Measurements from ENCODE around the genes TTC6 and TOGARAM1.

- PRO-cap: no peak
- RAMPAGE, long total RNA, 2 experiments: no peak in any of the 2 experiments
Measured at GRCh38 chr14:36177470-36178032, 142.9 kb downstream of the MBIP start.

- PRO-cap: no peak
- RAMPAGE, long total RNA, 2 experiments: no peak in any of the 2 experiments
Measured at GRCh38 chr14:36255964-36256591, 64.4 kb downstream of the MBIP start.

DNA sequence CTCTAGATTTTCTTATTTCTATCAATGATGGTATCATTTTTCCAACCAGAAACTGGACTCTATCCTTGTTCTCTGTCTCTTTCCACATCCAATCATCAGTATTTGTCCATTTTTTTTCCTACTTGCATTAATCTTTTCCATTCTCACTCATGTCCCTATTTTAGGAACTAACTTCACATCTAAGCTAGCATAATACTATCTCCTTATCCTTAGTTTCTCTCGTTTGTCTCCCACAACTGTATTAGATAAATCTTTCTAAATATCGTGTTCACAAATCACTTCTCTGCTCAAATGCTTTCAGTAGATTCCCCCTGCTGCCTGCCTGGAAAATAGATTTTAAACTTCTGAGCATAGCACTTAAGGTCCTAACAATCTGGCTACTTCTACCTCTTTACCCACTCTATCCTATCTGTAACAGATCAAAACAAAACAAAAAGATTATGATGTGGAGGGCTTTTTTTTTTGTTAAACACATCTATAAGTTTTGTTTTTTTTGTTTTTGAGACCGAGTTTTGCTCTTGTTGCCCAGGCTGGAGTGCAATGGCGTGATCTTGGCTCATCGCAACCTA, 14.6 kb downstream of the MBIP start:
- PRO-cap: no peak
- RAMPAGE, long total RNA, 2 experiments: no peak in any of the 2 experiments

DNA sequence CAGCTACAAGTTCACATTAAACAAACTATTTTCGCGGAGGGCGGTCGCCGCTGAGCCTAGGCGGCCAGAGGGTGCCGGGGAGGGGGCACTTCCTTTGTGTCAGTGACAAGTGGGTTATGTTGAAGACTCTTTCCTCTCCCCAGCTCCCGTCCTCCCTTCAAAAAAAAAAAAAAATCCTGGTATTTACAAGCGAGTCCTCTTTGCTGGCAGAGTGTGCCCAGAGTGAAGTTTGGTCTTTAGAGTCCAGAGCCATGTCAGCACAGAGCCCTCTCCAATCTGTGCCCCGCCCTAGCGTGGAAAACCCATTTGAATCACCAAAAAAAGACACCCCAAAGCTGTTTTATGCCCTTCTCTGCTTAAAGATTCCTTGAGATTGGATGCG, 3.4 kb downstream of the NKX2-1 start:
- PRO-cap: no peak
- RAMPAGE, long total RNA, 2 experiments: no peak in any of the 2 experiments

GRCh38 chr14:36517378-36518010, 2.5 kb downstream of the NKX2-1 start:
- PRO-cap: no peak
- RAMPAGE, long total RNA, 2 experiments: no peak in any of the 2 experiments

- PRO-cap: no peak
- RAMPAGE, long total RNA, 2 experiments: no peak in any of the 2 experiments
Measured at GRCh38 chr14:36525474-36525987, 5.5 kb upstream of the NKX2-1 start.

- PRO-cap: no peak
- RAMPAGE, long total RNA, 2 experiments: no peak in any of the 2 experiments
Measured at GRCh38 chr14:36646737-36647456, 14.8 kb upstream of the PAX9 start.

DNA sequence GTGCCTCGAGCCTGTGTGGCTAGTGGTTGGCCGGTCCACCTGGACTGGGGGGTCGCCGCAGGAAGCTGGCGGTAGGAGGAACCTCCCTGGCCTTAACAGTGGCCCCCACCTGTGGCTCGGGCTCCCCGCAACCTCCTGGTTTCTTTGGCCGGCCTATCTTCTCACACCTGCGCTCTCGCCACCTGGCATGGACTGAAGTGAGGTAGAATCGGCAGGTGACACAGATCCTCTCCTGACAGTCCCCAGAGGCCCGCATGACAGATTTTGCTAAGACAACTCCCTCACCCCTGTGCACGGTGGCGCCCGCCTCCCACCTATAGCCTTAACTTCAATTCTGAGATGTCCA, 499 bp upstream of the PAX9 start:
- PRO-cap: no peak
- RAMPAGE, long total RNA, 2 experiments: no peak in any of the 2 experiments

DNA sequence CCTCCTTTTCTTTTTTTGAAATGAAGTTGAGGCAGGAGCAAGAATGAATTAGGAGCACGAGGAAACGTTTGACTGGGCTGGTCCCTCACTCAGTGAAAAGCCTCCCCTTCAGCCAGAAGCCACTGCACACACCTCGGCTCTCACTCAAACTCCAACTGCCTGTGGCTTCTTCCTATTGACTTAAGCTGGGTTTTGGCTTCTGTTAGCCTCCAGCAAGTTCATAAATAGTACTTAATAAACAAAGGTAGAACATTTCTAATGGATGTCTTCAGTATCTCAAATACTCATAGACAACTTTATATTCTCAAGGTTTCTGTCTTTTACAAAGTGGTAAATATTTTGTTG, 21.7 kb downstream of the PAX9 start:
- PRO-cap: no peak
- RAMPAGE, long total RNA, 2 experiments: no peak in any of the 2 experiments

DNA sequence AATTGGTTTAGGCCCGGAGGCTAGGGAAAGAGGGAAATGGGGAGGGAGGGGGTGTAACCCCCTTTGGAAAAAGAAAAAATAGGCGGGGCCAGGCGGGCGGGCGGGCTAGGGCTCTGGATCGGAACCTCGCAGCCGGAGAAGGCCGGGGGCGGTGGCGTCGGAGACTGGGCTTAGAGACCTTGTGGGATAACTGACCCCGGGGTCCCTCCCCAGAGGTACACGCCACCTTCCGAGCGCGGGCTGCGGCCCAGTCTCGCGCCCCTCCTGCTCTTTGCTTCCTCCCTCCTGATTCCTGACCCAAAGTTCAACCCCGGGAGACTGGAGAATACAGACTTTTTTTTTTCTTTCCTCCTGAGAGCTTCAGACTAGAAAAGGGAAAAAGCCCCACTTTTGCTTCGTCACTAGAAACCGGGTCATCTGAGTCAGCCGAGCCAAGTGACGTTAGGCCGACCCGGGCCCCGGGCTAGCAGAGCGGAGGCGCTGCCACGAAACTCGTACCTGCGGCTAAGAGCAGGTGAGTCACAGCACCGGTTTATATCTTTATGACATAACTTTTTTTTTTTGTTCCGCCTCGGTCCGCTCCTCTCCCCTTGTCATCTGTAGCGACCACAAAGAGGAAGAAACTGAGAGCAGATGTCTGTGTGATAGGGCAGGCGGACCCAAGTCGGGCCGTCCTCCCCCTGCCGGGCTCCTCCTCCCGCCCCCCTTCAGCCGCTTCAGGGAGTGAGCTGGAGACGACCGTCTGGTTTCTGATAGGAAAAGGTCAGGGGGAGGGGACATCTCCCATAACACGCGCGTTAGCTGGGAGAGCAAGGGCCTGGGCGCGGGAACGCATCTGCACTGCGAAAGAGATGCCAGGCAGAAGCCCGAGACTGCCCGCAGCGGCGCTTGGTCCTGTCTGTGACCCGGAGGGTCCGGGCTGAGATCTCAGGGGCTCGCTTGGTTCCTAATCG, at the start of gene TTC6:
TSS of gene TTC6 (plus strand) at position 135 of the 953 bp plus-strand sequence.
- PRO-cap: bidirectional peak, plus-strand start at position 137 of the sequence, minus-strand start outside the sequence; bidirectional peak, plus-strand start at position 834 of the sequence, minus-strand start at position 506 of the sequence
- RAMPAGE, long total RNA, 2 experiments: no peak in any of the 2 experiments

GRCh38 chr14:37596827-37597194, 1.4 kb downstream of the TTC6 start:
- PRO-cap: no peak
- RAMPAGE, long total RNA, 2 experiments: no peak in any of the 2 experiments

GRCh38 chr14:39103812-39104325, 834 bp upstream of the SEC23A start:
- PRO-cap: no peak
- RAMPAGE, long total RNA, 2 experiments: no peak in any of the 2 experiments

- PRO-cap: no peak
- RAMPAGE, long total RNA, 2 experiments: no peak in any of the 2 experiments
Measured at GRCh38 chr14:39348428-39349108, 83.7 kb downstream of the FBXO33 start.

DNA sequence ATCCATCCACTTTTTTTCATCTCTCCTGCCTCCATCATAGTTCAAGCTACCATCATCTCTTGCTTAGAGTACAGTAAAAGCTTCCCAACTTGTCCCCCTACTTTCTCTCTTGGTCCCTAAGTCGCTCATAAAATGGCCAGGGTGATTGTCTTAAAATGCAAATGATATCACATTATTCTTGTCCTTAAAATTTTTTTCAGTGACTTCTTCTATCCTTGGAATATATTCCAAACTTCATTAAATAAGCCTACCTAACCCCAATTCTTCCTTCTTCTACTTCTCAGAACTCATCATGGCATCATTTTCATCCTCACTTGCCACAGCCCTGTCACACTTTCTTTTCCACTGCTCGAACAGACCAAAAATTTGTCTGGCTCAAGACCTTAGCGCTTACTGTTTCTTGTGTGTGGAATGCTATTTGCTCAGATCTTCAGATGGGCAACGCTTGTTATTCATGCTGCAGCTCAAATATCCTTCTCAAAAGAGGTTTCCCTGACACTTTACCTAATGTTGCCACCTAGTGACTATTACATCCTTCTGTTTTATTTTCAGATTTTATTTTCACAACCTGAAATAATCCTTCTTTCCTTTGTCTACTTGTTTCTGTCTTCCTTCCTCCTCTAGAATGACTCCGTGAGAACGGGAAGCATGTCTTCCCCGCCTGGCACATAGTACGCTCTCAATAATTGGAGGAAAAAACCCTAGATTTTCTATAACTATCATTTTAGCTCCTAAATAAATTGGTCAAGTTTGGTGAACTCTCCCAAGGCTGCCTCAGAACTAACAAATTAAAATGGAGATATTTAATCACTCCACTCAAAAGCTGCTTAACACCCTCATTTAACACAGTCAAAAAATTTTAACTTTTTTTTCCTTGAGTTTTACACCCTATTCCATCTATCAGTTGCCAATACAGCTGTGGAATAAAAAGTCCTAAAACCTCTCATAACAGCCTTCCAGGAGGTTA, 5.6 kb downstream of the FBXO33 start:
- PRO-cap: no peak
- RAMPAGE, long total RNA, 2 experiments: no peak in any of the 2 experiments

GRCh38 chr14:41607756-41608460, 1.2 kb downstream of the LRFN5 start:
- PRO-cap: no peak
- RAMPAGE, long total RNA, 2 experiments: no peak in any of the 2 experiments

DNA sequence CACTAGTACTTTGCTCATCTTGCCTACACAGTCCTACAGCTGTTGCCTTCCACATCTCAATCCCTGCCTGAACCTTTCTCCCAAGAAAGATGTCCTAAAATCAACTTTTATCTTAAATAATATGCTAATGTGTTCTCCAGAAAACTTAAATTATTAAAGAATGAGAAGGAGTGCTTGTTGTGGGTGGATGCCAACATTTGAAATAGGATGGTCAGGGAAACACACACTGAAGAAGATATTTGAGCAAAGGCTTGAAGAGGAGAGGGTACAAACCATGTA, 1044.5 kb downstream of the LRFN5 start:
- PRO-cap: no peak
- RAMPAGE, long total RNA, 2 experiments: no peak in any of the 2 experiments

DNA sequence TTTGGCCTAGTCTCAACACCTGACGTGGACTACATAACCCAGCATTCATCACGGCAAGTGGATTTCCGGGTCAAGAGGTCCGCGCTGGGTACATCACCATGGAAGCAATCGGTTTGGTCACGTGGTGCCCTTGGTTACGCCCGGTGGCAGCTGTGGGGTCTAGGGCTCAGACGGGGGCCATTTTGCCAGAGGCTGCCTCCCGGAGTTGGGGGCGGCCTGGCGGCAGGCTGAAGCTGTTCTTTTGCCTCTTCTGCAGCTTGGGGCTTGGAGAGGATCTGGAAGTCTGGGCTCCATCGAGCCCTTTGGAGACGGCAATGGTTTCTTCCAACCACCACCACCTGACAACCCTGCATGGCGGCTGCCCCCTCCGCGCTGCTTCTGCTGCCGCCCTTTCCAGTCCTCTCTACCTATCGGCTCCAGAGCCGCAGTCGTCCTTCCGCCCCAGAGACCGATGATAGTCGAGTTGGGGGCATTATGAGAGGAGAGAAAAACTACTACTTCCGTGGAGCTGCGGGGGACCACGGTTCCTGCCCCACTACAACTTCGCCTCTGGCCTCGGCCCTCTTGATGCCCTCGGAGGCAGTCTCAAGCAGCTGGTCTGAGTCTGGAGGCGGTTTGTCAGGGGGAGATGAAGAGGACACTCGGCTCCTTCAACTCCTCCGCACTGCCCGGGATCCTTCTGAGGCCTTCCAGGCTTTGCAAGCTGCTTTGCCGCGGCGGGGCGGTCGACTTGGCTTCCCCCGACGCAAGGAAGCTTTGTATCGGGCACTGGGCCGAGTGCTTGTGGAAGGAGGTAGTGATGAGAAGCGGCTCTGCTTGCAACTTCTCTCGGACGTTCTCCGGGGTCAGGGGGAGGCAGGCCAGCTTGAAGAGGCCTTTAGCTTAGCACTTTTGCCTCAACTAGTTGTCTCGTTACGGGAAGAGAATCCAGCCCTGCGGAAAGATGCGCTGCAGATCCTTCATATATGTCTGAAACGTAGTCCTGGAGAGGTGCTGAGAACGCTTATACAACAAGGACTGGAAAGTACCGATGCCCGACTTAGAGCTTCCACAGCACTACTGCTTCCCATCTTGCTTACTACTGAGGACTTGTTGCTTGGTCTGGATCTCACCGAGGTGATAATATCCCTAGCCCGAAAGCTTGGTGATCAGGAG, at the start of gene TOGARAM1:
TSS of gene TOGARAM1 (plus strand) at position 120 of the 1,155 bp plus-strand sequence.
- PRO-cap: bidirectional peak, plus-strand start at position 188 of the sequence, minus-strand start outside the sequence
- RAMPAGE, long total RNA, 2 experiments: start-site peak on the plus strand in 1 of 2 experiments, centred at position 158 of the sequence, 59 reads per replicate

DNA sequence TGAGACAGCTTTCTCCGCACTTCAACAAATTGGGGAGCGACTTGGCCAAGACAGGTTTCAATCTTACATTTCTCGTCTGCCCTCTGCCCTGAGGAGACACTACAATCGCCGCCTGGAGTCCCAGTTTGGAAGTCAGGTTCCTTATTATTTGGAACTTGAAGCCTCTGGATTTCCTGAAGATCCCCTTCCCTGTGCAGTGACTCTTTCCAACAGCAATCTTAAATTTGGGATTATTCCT, 1.2 kb downstream of the TOGARAM1 start:
- PRO-cap: no peak
- RAMPAGE, long total RNA, 2 experiments: no peak in any of the 2 experiments

GRCh38 chr14:44996105-44996949, 34.3 kb downstream of the TOGARAM1 start:
- PRO-cap: no peak
- RAMPAGE, long total RNA, 2 experiments: no peak in any of the 2 experiments

- PRO-cap: no peak
- RAMPAGE, long total RNA, 2 experiments: no peak in any of the 2 experiments
Measured at GRCh38 chr14:45230889-45231455, 22.0 kb downstream of the MIS18BP1 start.